Bronchial lymph node (tissue), 1 donor: Measurements from ENCODE around the genes PGS1, CYTH1 and TIMP2.

GRCh38 chr17:78252317-78252740 lies 20.9 kb downstream of the TMEM235 start:
- PRO-cap: bidirectional peak, plus-strand start at chr17:78252610, minus-strand start at chr17:78252481

DNA sequence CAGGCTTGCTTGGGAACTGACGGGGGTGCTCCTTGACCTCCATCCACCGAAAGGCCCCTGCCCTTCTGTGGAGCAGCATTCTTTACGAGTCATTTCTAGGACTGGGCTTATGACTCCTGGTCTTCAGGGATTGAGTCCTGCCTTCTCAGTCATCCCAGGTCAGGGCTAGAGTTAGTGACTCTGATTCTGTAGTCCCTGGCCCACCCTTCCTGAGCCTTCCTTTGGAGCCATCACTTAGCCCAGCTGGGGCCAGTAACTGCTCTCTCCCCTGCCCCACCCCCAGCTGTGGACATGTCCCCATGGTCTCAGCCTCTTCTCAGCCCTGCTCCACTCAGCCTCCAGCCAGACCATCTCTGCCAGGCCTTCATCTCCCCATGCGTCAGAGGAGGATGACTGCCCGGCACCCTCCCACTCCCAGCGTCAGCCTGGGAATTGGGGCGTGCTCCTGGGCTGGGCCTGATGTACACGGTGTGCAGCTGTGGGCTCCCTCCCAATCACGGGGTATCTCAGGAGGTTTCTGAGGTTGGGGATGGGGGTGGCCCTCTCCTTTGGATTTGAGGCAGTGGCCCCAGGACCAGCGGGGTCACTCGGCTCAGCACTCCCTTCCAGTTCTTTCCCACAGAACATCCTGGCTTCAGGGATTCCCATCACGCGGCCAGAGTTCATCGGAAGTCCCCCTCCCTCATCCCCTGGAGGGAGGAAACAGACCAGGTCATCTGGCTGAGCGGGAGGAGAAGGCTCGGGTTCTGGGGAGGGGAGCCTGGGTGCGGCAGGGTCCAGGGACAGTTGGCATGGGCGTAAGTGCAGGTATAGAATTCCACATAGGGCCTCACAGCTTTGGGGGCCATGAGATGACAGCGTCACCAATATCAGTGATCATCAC lies 37.0 kb downstream of the SOCS3 start:
- PRO-cap: bidirectional peak, plus-strand start at position 548 of the sequence, minus-strand start at position 355 of the sequence

DNA sequence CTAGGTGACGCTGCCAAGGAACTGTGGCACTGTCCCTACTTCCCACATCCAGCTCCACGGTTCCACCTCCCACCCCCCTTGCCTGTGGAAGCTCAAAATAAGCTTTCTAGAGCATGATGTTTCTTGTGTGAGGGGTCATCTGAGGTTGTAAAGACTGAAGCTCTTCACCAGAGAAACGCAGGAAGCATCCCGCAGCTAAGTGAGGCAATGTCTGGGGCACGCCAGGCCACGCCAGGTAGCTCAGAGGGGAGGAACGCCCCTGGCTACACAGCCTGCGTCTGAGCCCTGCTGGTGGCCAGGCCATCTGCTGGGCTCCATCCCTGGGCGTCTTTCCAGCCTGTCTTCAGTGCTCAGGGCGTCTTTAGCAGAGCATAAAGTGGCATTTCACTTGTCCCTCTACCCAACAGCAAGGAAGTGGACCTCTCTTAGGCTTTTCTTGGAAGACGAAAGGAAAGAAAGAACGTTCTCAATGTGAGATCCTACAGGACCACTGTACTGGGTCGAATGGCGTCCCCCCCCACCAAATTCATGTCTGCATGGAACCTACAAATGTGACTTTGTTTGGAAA lies 15.2 kb downstream of the SOCS3 start:
- PRO-cap: no peak

- PRO-cap: bidirectional peak, plus-strand start at chr17:78351717, minus-strand start at chr17:78351521
Measured at GRCh38 chr17:78351382-78352158, 8.3 kb downstream of the SOCS3 start.

GRCh38 chr17:78378115-78378794 lies at the start of gene PGS1:
PGS1 (plus strand) TSS chr17:78378649.
- PRO-cap: bidirectional peak, plus-strand start at chr17:78378649, minus-strand start at chr17:78378587

GRCh38 chr17:78409114-78409767 lies 30.8 kb downstream of the PGS1 start:
- PRO-cap: no peak

DNA sequence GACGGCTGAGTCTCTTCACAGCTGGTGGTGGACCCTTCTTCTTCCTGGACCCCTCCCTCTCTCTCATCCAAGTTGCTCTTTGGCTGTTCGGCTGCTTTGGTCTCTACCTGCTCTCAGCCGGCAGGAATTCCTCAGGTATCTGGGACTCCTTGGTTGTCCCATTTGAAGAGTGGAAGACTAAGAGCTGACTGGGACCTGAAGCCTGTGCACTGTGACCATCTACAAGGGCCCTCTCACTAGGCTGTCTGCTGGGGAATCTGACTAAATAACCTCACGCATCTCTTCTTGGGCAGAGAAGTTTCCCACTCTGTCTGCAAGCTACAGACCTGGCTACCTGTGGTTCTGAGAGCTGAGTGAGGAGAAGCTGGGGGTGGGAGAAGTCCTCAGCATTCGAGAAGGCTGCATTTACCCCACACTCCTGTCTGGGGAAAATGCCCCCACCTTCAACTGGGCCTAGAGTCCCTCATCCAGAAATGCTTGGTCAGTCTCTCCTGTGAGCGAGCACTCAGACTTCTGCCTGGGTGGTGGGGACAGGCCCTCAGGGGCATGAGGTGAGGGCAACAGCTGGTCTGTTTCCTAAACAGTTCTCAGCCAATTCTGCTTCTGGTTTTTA lies 98.8 kb downstream of the CYTH1 start:
- PRO-cap: no peak

DNA sequence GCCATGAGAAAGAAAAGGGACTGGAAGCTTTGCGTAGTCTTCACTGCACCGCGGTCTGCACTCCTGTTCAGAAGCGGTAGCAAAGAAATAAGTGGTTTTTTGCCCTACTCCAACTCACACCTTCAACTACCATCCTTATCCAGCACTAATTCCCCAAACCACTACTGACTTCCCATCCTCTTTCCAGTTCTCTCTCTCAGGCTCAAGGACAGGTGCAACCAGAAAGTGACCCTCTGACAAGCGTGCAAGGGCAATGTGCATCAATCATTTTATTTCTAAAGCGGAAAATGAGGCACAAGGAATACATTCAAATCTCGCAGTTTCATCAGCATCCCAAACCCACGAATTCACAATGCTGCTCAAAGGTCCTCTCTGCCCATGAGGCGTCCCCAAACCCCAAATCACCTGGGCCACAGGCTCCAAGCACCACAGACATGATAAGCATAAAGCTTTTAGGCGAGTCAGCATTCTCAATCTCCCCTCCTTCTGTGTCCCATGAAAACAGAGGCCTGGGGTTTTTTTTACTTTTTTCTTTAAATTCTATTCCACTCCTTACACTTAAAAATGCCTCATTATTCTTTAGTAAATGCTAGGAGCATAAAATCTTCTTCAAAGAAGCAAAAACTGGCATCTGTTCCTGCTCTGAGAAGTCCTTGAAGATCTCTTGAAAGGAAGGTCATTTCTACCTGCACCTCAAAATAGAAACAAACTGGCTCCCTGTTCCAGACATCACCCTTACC lies 55.1 kb downstream of the CYTH1 start:
- PRO-cap: no peak

- PRO-cap: bidirectional peak, plus-strand start at chr17:78759520, minus-strand start at chr17:78759440
Measured at GRCh38 chr17:78759238-78759580, 22.9 kb downstream of the CYTH1 start.

DNA sequence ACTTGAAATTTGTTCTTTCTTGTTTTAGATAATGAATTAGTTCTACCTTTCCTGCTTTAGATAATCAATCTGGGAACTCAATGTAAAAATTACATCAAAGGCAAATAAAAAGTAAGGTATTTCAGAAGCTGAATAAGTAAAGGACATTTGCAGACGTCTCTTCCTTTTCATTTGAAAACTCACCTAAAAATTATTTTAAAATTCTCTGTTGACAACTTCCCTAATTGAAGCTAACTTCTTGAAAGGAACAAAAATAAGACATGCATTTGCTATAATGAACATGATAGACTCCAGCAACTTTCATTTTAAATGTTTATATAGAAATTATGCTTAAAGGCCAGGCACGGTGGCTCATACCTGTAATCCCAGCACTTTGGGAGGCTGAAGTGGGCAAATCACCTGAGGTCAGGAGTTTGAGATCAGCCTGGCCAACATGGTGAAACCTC lies 6.5 kb downstream of the CYTH1 start:
- PRO-cap: no peak

DNA sequence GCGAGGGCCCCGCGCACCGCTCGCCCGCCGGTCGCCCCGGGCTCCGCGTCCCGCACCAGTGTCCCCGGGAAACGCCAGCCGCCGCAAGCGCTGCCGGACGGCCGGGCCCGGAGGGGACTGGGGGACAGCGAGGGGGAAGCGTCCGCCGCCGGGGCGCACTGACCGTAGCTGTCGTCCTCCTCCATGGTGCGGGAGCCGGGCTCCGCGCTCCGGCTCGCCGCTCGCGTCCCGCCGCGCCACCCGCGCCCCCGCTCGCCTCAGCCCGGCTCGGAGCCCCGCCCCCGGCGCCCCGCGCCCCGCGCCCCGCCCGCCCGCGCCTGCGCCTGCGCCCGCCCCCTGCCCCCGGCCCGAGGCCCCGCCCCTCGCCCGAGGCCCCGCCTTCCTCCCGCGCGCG lies at the start of gene CYTH1:
CYTH1 (minus strand) TSS at position 235 of the 394 bp plus-strand sequence.
- PRO-cap: bidirectional peak, plus-strand start outside the sequence, minus-strand start at position 259 of the sequence

DNA sequence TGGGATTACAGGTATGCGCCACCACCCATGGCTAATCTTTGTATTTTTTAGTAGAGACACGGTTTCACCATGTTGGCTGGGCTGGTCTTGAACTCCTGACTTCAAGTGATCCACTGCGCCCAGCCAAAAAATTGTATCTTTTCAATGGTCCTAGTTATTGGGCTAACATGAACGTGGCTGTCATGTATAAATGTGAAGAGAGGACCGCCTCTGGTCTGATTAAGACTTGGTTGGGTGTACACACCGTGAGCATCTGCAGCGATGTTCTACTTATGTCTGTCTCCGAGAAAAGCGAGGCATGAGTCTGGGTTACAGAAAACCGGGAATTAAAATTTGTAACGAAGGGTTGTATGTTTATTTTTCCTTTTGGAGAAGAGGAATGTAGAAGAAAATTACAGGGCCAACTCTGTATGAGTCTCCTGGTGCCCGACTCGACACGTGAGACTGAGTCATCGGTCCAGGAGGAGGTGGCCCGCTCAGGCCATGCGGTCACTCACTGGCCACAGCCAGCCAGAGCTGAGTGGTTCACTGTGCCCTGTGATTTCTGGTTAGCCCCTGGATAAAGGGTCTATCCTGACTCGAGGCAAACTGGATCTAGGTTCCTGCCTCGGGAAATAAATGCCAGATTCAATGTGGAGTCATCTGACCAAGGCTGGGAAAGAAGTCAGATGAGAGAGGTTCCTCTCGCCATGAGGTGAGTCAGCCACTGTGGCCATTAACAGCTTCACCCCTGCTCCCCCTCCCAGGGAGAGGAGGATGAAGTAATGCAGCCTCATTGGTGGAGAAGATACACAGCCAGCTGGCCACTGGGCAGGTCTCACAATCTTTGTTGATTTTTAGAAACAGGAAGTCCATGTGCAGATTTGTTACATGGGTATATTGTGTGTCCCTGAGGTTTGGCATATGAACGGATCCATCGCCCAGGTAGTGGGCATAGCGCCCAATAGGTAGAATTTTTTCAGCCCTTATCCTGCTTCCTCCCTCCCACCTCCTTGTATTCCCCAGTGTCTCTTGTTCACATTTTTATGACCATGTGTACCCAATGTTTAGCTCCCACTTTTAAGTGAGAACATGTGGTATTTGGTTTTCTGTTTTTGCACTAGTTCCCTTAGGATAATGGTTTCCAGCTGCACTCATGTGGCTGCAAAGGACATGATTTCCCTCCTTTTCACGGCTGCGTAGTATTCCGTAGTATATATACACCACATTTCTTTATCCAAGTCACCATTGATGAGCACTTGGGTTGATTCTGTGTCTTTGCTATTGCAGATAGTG lies 21.6 kb upstream of the USP36 start:
- PRO-cap: unidirectional peak, minus-strand start at position 590 of the sequence

- PRO-cap: bidirectional peak, plus-strand start at chr17:78884472, minus-strand start at chr17:78884379
Measured at GRCh38 chr17:78884250-78885211, 18.5 kb downstream of the CEP295NL start.

- PRO-cap: no peak
Measured at GRCh38 chr17:78893530-78894272, 9.3 kb downstream of the CEP295NL start.

- PRO-cap: no peak
Measured at GRCh38 chr17:78899228-78900050, 3.6 kb downstream of the CEP295NL start.

DNA sequence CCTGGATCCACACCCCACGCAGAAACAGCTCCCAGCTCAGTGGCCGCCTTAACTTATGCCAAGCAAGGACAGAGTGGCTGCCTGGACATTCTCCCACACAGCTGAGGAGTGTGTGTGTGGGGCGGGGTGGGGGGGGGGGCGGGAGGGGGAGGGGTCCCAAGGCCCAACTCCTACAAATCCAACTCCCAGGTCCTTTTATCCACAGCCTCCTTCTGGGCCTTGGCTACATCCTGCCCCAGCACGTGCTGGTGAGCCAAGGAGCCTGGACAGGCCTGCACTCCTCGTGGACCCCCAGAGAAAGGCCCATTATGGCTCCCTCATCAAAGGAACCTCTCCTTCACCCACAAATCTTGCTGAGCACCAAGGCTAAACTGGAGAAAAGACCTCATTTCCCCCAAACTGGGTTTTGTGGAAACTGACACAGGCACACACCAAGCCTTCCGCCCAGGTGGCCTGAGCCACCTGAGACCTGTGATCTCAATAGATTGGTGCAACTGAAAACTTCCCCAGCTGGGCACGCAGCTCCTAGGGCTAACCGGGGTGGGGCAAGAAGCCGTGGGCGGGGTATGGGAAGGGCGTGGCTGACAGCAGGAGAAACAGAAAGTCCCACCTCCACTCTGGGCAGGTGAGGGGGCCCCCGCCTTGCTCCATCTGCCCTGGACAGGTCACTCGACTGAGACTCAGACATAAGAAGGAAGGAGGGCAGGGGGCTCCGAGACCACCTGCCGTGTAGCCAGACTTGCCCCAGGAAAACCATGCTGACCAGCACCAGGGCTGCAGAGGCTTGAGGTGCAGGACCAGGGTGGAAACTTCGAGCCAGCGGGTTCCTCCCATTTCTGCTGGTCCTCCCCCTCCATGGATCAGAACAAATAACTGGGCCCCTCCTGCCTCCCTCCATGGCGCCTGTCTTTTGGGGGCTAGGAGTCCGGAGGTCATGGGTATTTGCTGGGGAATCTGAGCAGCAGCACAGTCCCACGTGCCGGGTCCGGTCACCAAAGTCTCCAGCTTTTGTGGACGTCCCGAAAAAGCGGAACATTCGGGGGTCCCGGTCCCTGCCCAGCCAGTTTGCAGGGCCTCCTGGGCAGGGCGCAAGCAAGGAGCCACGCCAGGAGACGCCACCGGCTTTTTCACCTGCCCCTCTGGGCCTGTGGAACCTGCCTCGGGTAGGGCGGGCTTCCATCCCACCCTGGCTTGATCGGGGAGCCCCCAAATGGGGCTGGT lies 1.5 kb downstream of the TIMP2 start:
- PRO-cap: bidirectional peak, plus-strand start at position 615 of the sequence, minus-strand start at position 496 of the sequence; unidirectional peak, plus-strand start at position 1,063 of the sequence

DNA sequence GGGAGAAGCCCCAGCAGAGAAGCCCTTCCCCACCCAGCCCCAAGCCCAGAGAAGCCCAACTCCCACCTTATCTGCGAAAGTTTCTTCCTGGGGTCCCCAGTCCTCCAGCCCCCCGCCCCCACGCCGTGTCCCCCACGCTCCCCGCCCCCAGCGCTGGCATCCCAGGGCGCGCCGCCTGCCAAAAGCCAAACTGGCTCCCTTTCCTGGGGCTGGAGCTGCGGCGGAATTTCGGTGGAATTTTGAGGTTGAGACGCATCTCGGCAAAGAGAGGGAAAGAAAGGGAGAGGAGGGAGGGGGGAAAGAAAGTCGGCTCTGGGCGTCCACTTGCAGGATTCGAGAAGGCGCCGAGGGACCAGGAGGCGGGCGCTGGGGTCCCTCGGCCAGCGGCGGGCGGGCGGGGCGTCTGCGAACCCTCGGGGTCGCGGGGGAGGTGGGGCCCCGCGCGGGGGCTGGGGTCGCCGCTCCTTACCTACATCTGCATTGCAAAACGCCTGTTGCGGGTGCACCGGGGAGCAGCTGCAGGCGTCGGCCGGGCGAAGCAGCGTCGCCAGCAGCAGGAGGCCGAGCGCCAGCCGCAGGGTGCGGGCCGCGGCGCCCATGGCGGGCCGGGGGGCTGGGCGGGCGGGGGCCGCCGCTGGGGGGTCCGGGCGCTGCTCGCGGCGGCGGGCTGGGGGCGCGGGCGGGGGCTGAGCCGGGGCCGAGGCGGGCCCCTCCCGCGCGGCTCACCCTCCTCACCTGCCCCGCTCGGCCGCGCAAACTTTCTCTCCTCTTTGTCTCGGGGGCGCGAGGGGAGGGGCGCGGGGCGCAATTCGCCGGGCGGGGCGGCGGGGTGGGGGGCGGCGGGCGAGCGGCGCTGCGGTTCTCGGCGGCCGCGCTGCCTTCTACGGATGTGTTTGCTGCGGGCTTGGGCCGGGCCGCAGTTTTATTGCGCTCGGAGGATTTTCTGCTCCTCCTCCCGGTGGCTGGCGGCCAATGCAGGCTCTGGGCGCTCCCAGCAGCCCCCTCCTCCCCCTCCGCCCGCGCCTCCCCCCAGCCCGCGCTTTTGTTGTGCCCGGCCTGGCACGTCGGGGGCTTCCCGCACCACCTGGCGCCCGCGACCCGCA lies at the start of gene TIMP2:
TIMP2 (minus strand) TSS at position 898 of the 1,103 bp plus-strand sequence.
- PRO-cap: unidirectional peak, plus-strand start at position 329 of the sequence; bidirectional peak, plus-strand start at position 1,054 of the sequence, minus-strand start at position 895 of the sequence

GRCh38 chr17:78933807-78935087 lies 9.1 kb upstream of the TIMP2 start:
- PRO-cap: bidirectional peak, plus-strand start at chr17:78934174, minus-strand start at chr17:78934028

DNA sequence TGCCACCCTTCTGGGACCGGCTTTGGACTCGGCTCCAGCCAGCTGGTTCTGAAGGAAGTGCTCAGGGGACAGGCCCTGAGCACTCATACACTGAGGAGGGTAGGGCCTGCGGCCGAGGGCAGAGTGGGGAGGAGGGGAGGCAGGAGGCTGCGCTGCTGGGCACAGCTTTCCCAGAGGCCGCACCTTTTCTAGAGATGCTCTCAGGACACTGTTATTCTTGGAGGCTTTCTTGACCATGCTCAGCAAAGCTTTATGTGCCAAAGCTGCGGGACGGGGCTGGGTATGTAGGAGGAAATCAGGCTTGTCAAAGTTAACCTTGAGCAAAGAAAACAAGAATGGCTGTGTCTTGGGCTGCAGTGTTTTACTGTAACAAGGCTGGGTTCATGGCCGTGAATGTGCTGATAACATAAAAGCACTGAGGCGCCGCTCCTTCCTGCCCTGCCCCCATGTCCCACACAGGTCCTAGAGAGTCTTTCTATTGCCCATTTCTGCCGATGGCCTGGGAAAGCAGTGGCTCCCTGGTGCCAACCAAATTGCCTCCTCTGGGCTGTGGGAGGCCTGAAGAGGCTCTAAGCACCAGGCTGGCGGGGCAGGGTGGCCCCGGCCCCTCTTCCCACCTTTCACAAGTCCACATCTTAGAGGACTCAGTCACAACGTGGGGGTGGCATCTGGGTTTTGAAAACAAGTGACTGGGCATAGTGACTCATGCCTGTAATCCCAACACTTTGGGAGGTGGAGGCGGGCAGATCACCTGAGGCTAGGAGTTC lies 22.3 kb upstream of the TIMP2 start:
- PRO-cap: no peak

DNA sequence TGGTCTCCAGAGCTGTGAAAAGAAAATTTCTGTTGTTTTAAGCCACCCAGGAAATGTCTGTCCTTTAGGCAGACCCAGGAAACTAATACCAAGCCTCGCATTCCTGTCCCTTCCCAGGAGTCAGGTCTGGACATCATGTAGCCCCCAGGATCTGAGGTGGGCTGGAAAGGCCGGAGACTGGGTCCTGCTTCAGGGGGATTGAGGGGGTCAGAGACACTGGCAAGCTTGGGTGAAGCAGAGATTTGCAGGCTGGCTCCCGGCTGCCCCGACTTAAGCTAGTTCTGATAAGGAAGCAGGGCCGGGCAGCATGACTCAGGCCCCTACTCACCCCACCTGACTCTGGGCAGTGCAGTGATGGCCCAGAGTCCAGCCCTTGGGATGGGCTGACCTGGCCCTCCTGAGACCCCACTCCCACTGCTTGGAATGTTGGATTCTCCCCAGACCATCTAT lies 21.3 kb downstream of the LGALS3BP start:
- PRO-cap: no peak